Placental epithelial cell (primary cell): ENCODE results near the genes CLDN34 and FRMPD4.

DNA sequence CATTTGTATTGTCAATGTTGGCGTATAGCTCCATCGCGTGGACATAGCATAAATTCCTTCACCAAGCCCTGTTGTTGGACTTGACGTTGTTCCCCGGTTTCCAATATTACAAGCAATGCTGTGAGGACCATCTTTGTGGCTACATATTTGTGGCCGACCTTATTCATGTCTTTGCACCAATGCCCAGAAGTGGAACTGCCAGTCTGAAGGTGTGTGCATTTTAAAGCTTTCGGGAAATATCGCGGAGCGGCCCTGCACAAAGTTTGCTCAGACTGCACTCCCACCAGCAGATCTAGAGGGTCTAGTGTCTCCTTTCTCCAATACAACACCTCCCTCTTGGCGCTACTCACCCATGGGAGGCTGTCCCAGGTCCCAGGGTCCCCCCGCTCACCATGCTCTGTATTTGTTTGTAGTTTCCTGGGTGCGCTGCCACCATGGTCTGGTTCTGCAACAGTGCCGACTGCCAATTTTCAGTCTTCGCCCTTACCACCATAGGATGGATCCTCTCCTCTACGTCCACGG lies at the start of gene CLDN34:
Gene CLDN34 (plus strand): TSS at position 435 of the 522 bp plus-strand sequence.
- CAGE, long polyA plus RNA: no peak

DNA sequence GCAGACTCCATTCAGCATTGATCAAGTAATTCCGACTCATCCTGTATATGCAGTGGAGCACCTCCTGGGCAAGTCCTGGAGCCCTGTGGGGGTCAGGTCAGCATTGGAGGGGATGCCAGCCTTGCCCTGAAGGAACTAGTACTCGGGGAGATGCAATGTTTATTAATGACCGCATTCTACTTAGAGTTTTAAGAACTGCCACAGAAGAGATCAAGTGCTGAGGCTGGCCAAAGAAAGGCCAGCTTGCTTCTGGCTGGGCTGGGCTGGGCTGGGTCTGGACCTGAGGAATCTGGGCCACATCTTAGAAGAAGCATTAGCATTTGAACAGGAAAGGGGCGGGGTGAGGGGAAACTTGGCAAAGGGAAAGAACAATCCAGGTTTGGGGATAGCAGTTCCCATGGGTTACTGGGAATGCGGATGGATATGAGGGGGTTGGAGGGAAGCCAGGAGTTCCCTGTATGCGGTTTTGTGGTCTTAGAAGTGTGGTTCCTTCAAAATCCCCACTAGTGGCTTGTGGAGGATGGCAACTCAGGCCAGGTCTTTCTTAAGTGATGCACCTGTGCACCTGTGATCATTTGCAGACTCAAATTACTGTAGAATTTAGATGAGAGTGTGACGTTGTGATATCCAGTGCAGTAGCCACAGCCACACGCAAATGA lies 83.3 kb downstream of the CLDN34 start:
- CAGE, long polyA plus RNA: no peak

GRCh38 chrX:10062182-10062744 lies 94.5 kb upstream of the CLCN4 start:
- CAGE, long polyA plus RNA: no peak

DNA sequence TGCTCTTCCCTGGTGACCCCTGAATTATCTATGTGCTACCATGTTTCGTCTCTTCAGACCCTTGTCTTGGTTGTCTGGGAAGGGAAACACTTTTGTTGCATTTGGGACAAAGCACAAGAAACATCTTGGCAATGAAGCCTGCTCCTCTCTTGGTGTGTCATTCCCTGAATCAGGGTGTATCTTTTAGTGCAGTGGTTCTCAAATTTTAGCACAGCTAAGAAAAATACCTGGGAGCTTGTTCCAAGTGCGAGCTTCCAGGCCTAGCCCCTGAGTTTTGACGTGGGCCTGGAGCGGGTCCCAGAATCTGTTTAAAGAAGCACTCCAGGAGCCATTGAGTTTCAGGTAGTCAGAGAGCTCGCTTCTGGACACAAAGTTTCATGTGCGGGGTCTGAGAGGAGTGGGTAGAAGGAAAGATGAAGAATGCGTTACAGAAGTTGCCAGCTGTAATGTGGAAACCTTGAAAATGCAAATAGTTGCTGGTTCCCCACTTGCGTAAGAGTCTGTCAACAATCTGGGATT lies 77.7 kb upstream of the CLCN4 start:
- CAGE, long polyA plus RNA: no peak

DNA sequence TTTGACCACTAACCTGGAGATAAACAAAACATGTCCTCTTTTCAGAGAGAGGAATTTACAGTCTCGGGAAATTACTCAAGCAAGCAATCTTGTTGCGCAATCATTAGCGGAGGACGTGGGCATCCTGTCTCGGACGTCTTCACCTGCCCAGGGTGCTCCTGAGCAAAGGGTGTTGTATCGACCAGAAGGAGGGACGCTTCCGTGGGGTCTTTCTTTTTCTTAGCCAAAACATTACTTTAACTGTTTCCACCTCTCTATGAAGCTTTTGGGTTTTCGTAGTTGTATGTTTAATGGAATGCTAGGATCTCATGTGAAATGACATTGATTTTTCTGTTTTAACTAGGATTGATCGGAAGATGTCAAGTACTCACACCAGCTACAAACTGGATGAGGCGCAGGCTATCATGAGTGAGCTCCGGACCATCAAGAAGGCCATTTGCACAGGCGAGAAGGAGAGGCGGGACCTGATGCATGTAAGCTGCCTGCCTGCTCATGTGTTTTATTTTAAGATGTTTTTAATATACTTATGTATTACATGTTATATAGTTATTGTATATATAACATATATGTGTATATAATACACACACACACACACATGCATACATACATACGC lies 66.2 kb upstream of the CLCN4 start:
- CAGE, long polyA plus RNA: no peak

- CAGE, long polyA plus RNA: no peak
These were observed 30.8 kb upstream of the CLCN4 start for GRCh38 chrX:10125932-10126394.

GRCh38 chrX:10158247-10158709 lies 1.5 kb downstream of the CLCN4 start:
- CAGE, long polyA plus RNA: no peak

- CAGE, long polyA plus RNA: no peak
These were observed 18.7 kb downstream of the CLCN4 start for GRCh38 chrX:10175414-10176009.

GRCh38 chrX:10176127-10176917 lies 19.5 kb downstream of the CLCN4 start:
- CAGE, long polyA plus RNA: no peak

- CAGE, long polyA plus RNA: no peak
These were observed 8.7 kb downstream of the MID1 start for GRCh38 chrX:10611596-10612161.

DNA sequence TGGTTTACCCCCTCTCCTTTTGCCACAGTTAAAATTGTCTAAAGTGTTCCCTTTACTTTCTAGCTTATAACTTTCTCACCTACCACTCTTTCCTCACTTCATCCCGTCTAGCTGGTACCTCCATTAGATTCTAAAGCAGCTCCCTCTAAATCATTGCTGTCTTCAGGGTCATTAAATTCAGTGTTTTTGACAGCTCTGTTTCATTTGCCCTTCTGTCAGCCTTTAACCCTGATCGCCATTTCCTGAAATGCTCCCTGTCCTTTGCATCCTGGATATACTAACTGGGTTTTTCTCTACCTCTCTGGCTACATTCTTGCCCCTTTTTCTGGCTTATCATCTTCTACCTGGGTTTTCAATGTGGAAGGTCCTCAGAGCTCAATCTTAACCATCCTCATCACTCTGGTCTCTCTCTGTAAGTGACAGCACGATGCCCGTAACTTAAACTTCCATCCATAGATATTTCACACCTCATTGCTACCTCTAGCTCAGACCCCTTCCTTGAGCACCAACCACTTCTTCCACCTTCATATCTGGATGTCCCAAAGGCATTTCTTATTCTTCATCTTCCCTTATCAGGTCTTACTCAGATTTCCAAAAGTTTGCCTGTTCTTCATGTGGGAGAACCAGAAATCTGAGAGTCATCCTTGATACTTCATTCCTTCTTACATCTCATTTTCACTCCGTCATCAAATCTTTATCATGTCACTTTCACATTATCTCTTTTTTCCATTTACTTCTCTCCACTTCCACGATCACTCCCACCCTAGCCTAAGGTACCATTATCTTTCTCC lies 80.7 kb downstream of the HCCS start:
- CAGE, long polyA plus RNA: no peak

DNA sequence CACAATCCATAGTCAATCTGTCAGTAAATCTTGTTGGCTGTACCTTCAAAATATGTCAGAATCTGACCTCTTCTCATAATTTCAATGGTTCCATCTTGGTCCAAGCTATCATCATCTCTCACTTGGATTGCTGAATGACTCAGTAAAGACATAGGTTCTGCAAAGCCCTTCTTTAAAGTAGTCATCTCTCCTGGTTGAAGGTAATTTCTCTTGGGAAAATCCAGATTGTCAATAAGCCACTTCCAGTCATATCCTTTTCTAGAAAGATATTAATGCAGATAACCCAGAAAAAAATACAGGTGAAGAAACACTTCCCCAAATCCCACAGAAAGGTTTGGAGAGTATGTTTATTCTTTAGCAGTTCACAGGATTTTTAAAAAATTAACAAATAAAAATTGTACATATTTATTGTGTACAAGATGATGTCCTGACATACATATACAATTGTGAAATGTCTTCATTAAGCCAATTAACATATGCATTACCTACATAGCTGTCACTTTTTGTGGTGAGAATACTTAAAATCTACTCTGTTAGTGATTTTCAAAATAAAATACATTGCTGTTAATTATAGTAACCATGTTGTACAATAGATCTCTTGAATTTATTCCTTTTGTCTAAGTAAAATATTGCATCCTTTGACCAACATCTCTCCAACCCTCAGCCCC lies 23.0 kb downstream of the AMELX start:
- CAGE, long polyA plus RNA: no peak

GRCh38 chrX:11351347-11352350 lies 58.4 kb downstream of the AMELX start:
- CAGE, long polyA plus RNA: no peak

GRCh38 chrX:11437333-11438181 lies 144.3 kb downstream of the AMELX start:
- CAGE, long polyA plus RNA: no peak

DNA sequence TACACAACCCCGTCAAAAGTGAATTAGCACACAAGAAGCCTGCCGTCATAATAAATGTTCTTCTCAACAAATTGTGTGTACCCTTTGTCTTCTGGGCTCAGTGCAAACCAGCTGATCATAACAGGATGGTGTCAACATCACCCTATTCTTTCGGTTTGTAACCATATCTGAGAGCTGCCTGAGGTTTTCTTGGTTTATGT lies 28.9 kb downstream of the MSL3 start:
- CAGE, long polyA plus RNA: no peak

DNA sequence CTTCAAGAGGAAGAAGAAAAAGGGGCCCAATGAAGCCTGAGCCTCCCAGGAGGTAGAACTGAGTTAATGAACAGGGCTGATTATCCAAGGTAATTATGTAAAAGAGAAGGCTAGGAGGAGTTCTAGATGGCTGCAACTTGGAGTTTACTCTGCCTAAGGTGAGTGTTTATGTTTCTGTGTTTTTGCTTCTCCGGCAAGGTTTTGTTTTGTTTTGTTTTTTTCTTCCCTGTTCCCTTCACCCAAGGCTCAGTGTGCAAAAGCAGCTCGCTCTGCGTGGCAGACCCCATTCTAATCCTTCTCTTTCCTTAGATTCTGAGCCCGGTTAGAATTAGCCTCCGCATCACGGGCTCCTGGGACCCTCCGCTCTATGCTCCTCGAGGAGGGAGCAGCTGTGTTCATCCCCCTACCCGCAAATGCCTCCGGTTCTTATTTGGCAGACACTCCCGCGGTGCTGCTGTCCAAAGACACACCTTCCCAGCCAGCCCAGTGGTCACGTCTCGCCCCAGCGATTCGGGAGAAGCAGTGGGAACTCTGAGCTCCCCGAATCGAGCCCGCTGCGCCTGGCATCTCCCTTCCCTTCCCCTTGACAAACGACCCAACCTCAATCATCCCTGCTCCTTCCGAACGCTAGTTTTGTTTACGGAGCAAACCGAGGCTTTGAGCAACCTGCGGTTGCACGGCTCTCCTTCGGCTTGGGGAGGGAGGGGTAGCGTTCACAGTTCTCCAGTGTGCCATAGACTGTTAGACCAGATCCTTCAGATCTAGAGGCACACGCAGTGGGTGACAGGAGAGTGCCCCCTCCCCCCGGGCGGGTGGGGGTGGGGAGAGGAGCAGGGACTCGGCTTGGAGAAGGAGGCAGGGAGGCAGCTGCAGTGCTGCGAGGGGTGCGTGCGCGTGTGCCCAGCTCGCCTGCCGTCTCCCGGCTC lies at the start of gene FRMPD4:
Gene FRMPD4 (plus strand): TSS at position 866 of the 926 bp plus-strand sequence.
- CAGE, long polyA plus RNA: no peak

GRCh38 chrX:12946671-12947120 lies 28.2 kb upstream of the TMSB4X start:
- CAGE, long polyA plus RNA: no peak

- CAGE, long polyA plus RNA: no peak
These were observed 23.4 kb upstream of the TMSB4X start for GRCh38 chrX:12951449-12951943.

GRCh38 chrX:12957318-12957527 lies 17.7 kb upstream of the TMSB4X start:
- CAGE, long polyA plus RNA: no peak

GRCh38 chrX:12967794-12968115 lies 7.2 kb upstream of the TMSB4X start:
- CAGE, long polyA plus RNA: no peak